Measurements from ENCODE around the gene LCOR.

- PRO-cap, result bidirectional peak, plus-strand start at chr10:95479242, minus-strand start at chr10:95479024
Measured at GRCh38 chr10:95478684-95479430, 82.3 kb downstream of the SORBS1 start.

DNA sequence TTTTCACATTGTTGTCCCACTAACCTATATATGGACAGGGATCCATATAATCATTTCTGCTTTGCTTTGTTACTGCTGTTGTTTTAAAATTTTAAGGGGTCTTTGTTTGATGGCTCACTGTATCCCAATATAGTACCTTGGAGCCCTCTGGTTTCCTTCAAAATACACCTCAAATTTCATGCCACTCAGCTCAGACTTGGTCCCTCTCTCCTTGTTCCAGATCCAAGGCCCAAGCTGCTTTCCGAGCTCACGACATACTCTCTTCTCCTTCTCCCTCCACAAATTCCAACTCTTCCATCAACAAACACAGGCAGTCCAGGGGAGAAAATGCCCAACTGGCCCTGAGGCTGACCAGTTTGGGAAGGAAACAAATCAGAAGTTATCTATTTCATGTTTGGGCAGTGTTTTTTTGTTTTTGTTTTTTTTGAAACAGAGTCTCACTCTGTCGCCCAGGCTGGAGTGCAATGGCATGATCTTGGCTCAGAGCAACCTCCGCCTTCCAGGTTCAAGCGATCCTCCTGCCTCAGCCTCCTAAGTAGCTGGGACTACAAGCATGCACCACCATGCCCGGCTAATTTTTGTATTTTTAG lies 65.6 kb downstream of the SORBS1 start:
- PRO-cap, result no peak

DNA sequence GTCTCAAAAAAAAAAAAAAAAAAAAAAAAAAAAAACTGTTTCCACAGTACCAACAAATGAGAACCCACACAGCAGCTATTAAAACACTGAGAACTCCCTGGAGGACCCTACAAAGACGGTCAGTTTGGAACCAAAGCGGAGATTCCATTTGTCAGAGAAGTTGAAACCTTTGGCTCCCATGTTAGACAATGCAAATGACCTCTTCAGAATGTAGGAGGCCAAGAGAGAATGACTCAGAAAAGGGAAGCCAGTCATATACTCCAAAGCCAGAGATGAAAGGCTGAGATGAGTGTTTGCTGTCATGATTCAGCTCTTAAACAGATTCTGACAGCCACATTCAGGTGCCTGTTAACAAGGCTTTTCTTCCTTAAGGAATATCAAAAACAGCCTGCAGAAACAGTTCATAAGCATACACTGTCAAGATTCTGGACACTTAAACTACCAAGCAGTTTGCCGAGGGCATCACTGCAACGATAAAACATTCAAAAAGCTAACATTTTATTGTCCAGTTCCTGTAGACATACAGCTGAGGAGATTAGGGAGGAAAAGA lies 32.2 kb downstream of the SORBS1 start:
- PRO-cap, result no peak

GRCh38 chr10:95541757-95542643 lies 19.2 kb downstream of the SORBS1 start:
- PRO-cap, result no peak

DNA sequence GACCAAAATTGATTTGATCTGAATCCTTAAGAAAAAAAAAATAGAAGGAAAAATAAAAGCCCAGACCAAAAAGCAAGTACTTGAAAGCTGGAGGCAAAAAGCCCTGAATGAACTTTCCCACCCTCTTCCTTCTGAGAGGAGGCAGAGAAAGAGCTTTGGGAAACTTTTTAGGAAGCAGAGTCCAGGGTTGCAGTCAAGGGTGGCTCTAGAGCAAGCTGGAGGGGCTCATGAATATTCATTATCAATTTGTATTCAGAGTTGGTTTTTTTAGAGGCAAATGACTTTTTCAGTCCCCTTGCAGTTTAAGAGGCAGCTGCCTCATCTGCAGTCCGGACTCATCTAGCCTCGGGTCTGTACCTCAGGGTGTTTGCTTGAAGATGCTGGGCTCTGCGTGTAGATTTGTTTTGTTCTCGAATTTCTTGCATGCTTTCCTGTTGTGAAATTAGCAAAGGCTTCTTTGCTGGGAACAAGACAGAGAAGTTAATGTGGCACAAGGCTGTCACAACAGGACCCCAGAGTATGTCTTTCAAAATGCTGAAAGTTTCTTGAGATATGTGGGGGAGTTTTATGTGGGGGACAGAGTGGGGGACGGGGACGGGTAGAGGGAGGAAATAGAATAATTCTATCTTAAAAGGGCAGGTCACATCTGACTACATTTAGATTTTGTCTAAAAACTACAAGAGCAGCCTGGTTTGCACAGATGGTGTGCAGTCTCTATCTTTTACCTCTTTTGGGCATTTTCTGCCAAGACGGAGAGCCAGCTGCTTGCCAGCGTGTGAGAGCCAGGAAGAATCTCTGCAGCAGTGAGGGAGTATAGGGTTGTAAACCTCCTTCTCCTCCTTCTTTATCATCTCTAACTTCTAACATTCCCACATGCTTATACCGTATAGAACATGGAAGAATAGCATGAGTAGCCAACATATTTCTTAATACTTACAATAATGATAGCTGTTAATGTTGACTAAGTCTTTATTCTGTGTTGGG lies 589 bp downstream of the ENTPD1 start:
- PRO-cap, result bidirectional peak, plus-strand start at position 305 of the sequence, minus-strand start at position 341 of the sequence; bidirectional peak, plus-strand start at position 776 of the sequence, minus-strand start at position 732 of the sequence

DNA sequence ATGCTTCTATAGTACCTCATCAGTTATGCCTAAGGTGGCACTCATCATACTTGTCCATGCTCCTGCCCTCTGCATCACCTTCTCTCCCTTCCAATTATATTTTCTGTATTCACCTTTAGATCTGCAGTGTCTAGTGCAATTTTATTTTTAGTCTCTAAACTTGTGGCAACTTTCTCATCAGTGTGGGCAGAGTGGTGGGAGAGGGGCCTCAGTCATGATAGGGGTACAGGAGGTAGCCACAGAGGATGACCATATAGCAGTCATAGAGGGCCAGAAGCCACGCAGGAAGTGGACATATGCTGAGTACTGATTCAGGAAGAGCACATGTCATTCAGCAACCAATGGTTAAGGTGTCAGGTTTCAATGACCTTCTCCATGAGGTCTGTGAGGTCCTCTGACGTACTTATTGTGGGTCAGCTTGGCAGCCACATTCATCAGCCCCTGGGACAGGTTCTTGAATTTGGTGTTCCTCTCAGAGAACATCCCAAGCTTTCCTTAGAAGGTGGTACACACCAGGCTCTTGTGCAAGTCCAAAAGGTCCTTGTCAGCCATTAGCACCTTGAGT lies 2.6 kb downstream of the ENTPD1 start:
- PRO-cap, result no peak

- PRO-cap, result no peak
Measured at GRCh38 chr10:95793640-95793978, 37.6 kb downstream of the ENTPD1 start.

- PRO-cap, result no peak
Measured at GRCh38 chr10:96140357-96140893, 10.3 kb downstream of the ZNF518A start.

DNA sequence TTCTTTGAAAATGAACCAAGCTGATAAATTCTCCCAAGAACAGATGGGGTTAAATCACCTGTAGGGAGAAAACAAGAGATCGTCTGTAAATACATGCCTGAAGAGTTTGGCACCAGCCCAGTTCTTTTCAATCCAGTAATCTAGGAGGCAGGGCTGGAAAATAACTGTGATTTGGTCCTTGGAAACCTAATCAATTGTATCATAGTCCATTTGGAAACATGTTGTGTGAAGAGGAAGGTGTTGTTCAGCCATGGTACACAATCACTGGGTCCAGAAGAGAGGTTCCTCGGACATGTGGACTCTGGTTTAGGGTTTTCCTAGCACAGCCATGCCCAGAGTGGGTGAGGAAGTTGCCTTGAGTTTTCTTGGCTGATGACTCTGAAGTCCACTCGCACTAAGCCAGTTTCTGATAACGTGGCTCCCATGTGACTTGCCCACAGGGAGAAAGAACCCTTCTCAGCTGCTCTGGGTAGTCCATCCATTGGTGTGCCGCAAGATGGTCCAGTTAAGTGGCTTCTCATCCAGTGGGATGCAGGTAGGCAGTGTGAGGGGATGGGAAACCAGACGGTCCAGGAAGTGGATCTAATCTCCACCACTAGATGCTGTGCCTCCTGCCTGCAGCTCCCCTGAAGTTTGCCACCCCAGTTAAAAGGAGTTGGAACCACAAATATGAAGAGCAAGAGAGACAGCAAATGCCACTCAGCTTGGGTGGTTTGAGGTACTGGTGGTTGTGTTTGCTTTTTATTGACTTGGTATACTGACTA lies 5.1 kb downstream of the BLNK start:
- PRO-cap, result no peak

DNA sequence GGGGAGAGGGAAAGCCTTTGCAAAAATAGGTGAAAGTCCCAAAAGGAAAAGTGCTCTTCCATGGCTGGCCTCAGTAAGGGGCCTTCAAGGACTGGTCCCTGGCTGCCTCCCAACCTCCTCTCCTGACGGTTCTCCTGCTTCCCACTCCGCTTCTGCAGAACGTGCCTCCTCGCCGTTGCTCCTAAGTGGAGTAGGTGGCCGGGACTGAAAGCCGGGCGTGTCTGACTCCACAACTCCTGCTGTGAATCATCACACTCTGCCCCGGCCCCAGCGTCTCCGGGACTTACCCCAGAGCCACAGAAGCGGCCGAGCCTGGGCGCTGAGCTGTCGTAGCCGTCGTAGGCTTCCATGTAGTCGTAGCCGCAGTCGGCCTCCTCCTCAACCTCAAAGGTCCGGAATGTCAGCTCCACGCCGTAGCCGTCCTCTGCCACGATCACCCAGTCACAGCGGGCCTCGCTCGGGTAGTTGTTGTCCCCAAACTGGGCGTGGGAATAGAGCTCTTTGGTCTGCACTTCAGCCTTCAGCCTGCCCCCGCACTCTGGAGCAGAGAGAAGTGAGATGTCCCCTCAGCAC lies 11.1 kb upstream of the OPALIN start:
- PRO-cap, result no peak

GRCh38 chr10:96512545-96513080 lies 1.1 kb downstream of the TLL2 start:
- PRO-cap, result no peak

DNA sequence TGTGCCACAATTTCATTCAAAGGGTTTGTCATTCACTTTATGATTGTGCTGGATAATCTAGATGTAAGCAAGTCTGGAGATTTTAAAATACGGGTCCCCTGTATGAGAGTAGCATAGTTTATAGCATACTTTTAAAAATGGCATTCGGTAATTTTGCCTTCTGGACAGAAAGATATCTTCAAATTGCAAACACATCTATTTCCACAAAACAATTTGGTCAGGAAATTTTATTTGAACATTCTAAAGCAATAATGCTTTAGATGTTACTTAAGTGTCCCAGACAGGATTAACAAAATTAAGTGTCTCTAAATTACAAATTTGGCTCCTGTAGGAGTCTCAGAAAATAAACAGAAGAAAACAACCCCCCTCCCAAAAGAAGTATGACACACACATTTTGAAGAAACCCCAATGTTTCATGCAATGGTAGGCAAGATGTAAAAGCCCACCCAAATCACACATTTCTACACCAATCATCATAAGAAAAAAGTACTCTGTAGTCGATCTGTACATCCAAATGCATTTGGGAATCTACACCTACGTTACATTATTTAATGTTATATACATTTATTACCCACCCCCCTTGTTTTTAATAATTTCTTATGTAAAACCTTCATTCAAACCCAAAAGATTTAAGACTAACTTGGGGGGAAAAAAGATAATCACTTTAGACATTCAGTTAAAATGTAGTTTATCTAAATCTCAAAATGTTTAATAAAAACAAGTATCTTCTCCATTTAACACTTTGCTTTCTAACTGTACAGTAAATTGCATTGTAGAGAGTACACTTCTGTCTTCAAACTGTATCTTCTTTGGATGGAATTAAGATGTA lies 7.3 kb upstream of the TLL2 start:
- PRO-cap, result no peak

DNA sequence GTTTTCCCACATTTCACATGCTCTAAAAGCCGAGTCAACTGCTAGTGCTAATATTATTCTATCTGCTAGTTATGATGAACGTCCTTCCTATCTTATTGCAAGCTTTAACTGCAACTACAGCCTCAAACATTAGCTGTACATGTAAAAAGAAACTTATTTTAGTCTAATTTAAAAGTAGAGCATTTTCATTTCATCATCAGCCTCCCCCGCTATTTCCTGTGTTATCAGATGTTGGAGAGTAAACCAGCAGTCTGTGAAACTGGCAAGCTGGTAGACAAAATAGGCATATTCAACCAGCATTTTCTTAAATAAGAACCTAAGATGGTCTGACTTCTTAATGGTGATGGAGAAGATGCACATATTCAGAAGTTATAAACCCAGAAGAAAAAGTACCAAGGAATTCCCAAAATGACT lies 25.0 kb downstream of the PIK3AP1 start:
- PRO-cap, result bidirectional peak, plus-strand start at position 337 of the sequence, minus-strand start at position 99 of the sequence

- PRO-cap, result bidirectional peak, plus-strand start at chr10:96831885, minus-strand start at chr10:96831916; bidirectional peak, plus-strand start at chr10:96832275, minus-strand start at chr10:96832151
Measured at GRCh38 chr10:96831554-96832358, at the start of gene LCOR. TSS of gene LCOR (plus strand) at chr10:96832298.

DNA sequence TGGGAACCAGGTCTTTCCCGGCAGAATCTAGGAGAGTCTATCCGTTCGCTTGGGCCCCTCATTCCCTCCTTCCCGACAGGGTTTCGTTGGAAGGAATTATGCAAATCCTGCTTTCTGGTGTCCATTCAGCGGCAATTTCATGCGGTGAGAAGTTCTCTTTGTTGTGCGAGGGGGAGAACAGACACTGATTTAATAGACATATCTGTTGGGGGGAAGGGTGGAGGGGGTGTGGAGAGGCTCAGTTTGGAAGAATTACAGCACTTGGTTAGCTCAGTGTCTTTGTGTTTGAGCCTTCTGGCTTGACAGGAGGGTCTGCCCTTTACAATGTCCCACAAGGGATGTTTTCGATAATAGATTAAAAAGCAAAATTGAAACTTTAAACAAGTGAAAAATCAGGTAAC lies 1.6 kb downstream of the LCOR start:
- PRO-cap, result no peak

GRCh38 chr10:96906968-96907706 lies 75.0 kb downstream of the LCOR start:
- PRO-cap, result no peak

DNA sequence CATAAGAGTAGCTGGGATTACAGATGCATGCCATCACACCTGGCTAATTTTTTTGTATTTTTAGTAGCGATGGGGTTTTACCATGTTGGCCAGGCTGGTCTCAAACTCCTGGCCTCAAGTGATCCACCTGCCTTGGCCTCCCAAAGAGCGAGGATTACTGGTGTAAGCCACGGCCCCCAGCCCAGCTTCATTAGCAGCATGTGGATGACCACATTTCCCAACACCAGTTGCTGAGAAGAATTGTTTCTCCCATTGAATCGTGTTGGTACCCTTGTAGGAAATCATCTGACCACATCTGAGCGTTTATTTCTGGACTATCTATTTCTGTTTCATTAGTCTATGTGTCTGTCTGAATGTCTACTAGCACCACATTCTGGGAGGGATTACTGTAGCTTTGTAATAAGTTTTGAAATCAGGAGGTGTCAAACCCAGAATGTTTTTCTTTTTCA lies 89.5 kb downstream of the LCOR start:
- PRO-cap, result no peak

- PRO-cap, result no peak
Measured at GRCh38 chr10:96982446-96982988, 150.4 kb downstream of the LCOR start.

- PRO-cap, result no peak
Measured at GRCh38 chr10:96983796-96984711, 152.0 kb downstream of the LCOR start.

DNA sequence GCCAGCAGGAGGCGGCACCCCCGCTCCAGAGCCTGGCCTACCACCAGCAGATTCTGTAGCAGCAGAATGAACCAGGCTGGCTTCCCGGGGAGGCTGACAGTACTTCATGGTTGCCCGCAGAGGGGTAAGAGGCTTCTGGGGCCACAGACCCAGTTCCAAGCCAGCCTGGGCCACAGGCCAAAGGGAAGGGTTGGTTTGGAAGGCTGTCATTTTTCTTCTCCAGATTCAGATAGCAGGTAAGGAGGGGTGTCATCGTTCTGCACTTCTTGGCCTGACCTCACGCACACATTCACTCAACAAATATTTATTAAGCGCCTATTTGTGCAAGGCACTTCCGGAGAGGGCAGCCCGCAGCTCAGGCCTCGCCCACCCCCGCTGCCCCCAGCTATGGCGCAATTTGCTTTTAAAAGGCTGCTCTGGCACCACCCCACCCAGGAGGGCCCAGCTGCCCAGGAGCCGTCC lies 168.5 kb downstream of the LCOR start:
- PRO-cap, result no peak

Data from bronchial lymph node (tissue), 1 donor.